OVCAR3 (cell line): ENCODE measurements around the genes SEPTIN6, SOWAHD, RNF113A, ATP1B4 and CUL4B.

DNA sequence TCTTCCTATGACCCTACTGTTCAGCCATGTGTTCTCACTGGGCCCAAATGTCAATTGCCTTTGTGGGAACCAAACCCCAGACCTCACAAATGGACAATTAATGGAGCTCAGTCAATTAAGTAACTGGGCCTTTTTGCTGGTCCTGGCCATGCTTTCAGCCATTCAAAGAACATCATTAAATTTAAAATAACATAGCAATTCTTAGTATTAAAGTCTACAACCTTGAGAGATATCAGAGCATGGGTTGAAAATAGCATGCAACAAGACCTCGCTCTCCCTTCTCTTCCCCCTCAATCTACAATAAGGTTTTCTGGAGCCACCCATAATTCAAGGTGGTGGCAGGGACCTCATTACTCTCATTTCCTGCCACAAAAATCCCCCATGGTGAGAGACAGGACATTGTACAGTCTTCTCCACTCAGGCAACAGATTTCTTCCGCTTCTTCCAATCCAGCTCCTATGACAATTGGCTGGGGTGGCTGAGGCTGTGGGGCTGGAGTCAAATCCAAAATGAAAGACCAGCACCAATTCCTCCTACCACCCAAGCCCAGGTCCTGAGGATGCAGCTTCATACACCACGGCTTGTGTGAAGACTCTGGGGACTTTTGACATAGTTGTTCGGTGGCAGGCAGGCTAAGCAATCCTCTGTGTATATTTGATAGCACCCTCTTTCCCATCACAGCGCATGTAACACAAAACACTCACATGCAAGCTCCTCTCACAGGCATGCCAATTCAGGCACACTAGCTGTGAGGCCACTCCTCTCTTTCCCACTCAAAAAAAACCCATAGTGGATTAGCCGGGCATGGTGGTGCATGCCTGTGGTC lies 46.5 kb downstream of the SEPTIN6 start:
- RRBS, result no CpG with 5 or more reads among the region's 6 CpGs

GRCh38 chrX:119693008-119693747 lies at the start of gene SEPTIN6:
Gene SEPTIN6 (minus strand): TSS chrX:119693168.
- RRBS, result 65% methylated on average over 5 of the region's 49 CpGs

GRCh38 chrX:119756230-119756573 lies 2.2 kb upstream of the SOWAHD start:
- RRBS, result no CpG with 5 or more reads among the region's 4 CpGs

DNA sequence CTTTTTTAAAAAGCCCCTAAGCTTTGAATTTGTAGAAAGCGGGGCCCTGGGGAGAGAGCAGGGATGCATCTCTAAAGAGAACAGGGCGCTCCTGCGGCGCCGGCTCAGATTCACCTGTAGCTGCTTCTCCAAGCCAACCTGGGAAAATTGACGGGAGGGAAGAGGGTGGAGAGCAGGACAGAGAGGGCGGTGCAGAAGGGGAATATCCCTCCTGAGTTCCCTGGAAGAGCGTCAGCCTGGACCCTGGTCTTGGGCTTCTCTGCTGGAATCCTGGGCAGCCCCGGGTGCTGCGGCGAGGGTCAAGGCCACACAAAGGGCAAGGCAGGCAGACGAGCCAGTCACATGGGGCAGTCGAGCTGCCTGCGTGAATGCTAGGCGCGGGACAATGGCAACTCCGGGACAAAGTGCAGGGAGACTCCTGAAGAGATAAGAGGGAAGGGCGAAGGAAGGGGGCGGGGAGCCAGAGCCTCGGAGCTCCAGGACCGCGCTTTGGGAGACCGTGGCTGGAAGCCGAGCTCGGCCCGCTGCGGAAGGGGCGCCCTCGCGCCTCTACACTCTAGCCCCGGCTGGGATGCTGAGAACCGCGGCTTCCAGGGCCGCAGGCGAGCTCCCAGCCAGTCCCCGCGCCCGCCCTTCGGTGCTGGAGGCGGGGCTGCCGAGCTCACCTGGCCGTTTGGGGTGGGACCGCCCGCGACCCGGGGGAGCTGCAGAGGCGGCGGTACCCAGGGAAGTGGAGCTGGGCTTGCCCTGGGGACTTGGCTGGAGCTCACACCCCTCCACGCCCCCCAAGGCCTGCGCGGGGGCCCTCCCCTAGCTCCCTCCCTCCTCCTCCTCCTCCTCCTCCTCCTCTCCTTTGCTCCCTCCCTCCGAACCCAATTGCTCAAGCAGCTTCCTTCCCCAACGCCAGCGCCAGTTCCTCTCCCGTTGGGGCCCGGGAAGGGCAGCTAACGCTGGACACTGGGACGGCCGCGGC lies at the start of gene SOWAHD:
Gene SOWAHD, plus strand, starts transcription at position 909 of the 973 bp plus-strand sequence.
- RRBS, result 28% methylated on average over 15 of the region's 60 CpGs

DNA sequence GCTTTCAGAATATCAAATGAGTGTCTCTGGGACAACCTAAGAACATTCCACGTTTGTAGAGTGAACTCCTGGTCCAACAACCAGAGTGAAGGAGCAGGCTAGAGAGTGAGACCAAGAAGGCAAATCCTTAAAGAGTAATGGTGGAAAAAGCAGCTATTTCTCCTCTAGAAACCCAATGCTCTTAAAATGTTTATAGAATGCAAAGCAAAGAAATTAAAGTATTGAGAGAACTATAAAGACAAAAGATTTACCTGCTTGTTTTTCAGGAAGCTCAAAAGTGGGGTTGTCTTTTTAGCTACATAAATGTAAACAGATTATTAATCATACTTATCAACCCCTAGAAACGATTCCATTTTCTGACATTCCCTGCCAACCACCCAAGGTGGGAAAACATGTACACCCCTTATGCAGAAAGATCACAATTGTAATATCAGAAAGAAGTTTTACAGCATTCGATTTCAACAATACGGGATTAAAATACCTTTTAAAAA lies 11.2 kb downstream of the UPF3B start:
- RRBS, result no CpG with 5 or more reads among the region's 4 CpGs

GRCh38 chrX:119870850-119871970 lies at the start of gene RNF113A:
Gene RNF113A (minus strand): TSS chrX:119871733.
- RRBS, result 40% methylated on average over 15 of the region's 78 CpGs

- RRBS, result no CpG with 5 or more reads among the region's 4 CpGs
Measured at GRCh38 chrX:119885785-119886053, 10.0 kb upstream of the AKAP14 start.

DNA sequence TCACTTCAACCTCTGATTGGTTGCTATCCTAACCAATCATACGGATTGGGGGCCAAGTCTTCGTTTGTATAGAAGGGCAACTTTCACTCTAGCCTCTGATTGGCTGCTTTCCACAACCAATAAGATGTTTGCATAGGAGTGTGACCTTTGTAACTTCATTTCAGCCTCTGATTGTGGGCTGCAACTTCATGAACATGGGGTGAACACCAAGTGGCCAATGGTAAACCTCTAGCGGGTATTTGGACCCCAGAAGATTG lies 9.7 kb upstream of the AKAP14 start:
- RRBS, result no CpG with 5 or more reads among the region's 3 CpGs

- RRBS, result no CpG with 5 or more reads among the region's 2 CpGs
Measured at GRCh38 chrX:120199730-120200380, 41.4 kb downstream of the RHOXF2 start.

DNA sequence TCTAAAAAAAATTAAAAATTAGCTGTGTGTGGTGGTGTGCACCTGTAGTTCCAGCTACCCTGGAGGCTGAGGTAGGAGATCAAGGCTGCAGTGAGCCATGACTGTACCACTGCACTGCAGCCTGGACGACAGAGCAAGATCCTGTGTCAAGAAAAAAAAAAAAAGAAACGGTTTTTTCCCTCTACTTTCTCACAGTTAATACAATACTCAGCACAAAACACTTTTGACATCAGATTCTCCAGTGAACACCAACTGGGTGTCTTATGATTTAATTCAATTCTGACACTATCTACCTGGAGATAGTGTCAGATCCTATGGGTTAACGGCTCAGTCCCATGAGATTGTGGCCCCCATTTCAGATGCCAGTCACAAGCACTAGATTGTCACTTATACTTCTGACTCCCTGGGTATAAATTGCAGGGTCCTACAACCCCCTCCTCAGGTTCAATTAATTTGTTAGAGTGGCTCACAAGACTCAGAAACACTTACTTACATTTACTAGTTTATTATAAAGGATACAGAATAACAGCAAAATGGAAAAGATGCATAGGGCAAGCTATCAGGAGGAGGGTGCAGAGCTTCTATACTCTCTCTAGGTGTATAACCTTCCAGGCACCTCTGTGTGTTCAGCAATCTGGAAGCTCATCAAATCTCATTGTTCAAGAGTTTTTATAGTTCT lies 24.9 kb upstream of the ZBTB33 start:
- RRBS, result no CpG with 5 or more reads among the region's 3 CpGs

- RRBS, result no CpG with 5 or more reads among the region's 6 CpGs
Measured at GRCh38 chrX:120361736-120362172, at the start of gene ATP1B4. Gene ATP1B4 (plus strand): TSS chrX:120362089.

DNA sequence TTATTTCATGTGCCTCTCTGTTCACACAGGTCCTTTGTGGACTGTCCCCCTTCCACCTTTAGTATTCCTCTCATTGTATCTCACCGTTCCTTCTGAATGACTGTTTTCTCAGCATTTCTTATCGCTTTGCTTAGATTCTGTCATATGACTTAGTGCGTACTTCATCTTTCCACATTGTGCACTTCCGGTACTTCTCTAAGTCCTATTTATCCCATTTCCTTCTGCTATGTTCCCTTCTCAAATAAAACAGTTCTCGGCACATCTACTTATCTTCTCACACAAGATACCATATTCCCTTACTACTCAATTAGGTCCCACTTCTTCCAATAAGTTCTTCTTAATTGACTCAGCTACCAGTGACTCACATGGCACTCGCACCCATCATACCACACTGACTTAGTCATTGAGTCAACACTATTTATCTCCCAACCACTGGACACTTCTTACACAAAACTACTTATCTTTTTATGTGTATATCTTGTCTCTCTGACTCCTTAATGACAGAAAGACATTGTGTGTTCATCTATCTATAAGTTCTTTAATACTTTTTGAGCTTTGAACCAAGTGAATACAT lies 10.9 kb downstream of the CUL4B start:
- RRBS, result no CpG with 5 or more reads among the region's 6 CpGs

- RRBS, result 13% methylated on average over 9 of the region's 44 CpGs
Measured at GRCh38 chrX:120560340-120561287, at the start of gene CUL4B. Gene CUL4B (minus strand): TSS chrX:120560962.

- RRBS, result no CpG with 5 or more reads among the region's 10 CpGs
Measured at GRCh38 chrX:121191680-121192156, 144.3 kb downstream of the GLUD2 start.

- RRBS, result no CpG with 5 or more reads among the region's 4 CpGs
Measured at GRCh38 chrX:123622628-123622981, 110.2 kb downstream of the THOC2 start.

- RRBS, result no CpG with 5 or more reads among the region's 2 CpGs
Measured at GRCh38 chrX:123676767-123677395, 56.0 kb downstream of the THOC2 start.

GRCh38 chrX:123731649-123731902 lies 1.3 kb downstream of the THOC2 start:
- RRBS, result no CpG with 5 or more reads among the region's 12 CpGs

DNA sequence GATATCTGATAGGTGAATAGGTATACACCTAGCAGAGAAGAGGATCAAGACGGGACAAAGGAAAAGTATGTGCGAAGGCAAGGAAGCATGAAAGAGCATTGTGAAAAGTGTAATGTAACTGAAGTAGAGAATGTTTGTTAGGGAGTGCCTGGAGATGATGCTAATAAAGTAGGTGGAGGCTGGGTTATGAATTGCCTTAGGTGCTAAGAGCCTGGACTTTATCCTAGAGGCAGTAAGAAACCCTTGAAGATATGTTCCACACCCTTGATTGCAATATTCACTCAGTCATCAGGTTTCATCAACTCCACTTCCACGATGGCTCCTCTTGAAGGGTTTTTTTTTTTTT lies 49.9 kb upstream of the XIAP start:
- RRBS, result no CpG with 5 or more reads among the region's 3 CpGs

DNA sequence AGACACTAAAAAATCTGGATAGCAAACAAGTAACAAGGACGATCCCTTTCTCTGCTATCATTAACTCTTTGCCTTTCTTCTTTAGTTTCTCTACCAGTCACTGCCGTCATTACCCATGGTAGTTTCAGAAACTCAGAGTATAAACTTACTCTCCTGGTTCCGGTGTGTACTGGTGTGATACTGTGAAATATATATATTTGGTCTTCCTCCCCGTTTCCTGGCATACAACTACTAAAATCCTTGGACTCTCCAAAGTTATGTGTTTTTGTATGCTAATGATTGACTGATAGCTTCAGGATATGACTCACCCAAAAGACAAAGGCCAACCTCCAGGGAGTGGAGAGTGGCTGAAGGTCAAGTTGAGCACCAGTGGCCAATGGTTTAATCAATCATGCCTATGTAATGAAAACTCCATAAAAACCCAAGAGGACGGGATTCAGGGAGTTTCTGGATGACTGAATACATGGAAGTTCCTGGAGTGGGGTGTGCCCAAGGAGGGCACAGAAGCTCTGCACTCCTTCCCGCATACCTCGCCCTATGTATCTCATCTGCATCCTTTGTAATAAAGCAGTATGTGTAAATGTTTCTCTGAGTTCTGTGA lies 35.0 kb upstream of the XIAP start:
- RRBS, result no CpG with 5 or more reads among the region's 7 CpGs